ENCODE data around the gene FAM170A.

GRCh38 chr5:115843692-115844057, 1.9 kb downstream of the AP3S1 start:
- PRO-cap, 4 experiments, result no peak in any of the 4 experiments
- RAMPAGE, long total RNA, 2 experiments, result no peak in any of the 2 experiments
- RRBS, result no CpG with 5 or more reads among the region's 4 CpGs

DNA sequence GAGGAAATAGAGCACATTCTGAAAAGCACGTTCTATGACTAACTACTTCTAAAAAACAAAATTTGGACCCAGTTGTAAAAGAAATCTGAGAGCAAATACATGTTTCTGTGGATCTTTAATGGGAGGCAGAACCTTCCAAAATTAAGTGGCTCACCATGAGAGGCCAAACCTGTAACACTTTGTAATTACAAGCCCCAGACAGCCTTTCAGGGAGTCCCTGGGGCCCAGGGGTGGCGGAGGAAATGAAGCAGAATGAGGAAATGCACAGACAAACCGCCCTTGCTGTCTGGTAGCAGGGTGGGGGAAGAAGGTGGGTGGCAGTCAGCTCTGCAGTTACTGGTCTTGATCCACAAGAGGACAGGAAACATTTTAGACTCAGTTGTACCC, 6.5 kb downstream of the ARL14EPL start:
- PRO-cap, 4 experiments, result no peak in any of the 4 experiments
- RAMPAGE, long total RNA, 2 experiments, result no peak in any of the 2 experiments
- RRBS, result no CpG with 5 or more reads among the region's 3 CpGs

GRCh38 chr5:116144466-116145366, 59.9 kb downstream of the COMMD10 start:
- PRO-cap, 4 experiments, result no peak in any of the 4 experiments
- RAMPAGE, long total RNA, 2 experiments, result no peak in any of the 2 experiments
- RRBS, result no CpG with 5 or more reads among the region's 5 CpGs

DNA sequence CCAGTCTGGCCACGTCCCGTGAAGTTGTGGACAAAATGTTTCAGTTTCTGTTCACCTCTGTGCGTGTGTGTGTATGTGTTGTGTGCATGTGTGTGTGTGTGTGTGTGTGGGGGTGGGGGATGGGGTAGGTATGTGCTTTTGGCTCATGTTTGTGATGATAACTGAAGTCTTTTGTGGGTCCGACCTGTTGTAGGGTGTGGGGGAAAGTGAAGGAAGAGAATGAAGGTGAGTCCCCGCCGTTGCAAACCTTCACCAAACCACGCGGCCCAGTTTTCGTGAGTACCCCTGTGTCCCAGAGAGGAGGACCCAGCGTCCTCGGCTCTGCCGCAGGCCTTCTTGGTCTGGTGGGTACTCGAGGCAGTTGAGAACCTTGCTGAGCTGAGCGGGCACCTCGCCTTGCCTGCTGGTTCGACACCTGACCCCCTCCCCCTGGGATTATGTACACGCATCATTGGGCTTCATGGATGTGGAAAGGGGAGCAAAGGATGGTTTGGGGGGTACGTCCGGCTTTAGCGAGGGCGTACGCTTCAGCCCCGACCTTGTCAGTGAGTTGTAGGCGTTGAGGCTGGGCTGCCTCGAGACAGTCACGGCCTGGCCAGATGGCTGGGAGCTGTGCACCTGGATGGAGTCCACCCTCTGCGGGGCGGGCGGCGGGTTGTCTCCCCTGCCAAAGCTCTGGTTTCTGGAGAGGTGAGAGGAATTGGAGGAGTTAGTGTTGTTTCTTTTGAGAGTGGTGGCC, 128.3 kb downstream of the SEMA6A start:
- PRO-cap, 4 experiments, result no peak in any of the 4 experiments
- RAMPAGE, long total RNA, 2 experiments, result start-site peak on the minus strand in 1 of 2 experiments, centred at positions 351 to 594 of the sequence, 16 to 17 reads per replicate
- RRBS, result no CpG with 5 or more reads among the region's 30 CpGs

DNA sequence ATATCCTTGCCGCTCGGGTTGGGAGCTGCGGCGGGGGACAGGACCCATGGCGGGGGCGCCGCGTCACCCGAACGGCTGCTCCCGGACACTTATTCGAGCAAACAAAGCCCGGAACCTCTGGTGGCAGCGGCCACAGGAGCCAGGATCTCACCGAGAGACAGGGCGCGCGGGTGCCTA, 1.3 kb downstream of the SEMA6A start:
- PRO-cap, 4 experiments, result no peak in any of the 4 experiments
- RAMPAGE, long total RNA, 2 experiments, result no peak in any of the 2 experiments
- RRBS, result no CpG with 5 or more reads among the region's 18 CpGs

GRCh38 chr5:116766496-116766944, 191.9 kb upstream of the SEMA6A start:
- PRO-cap, 4 experiments, result no peak in any of the 4 experiments
- RAMPAGE, long total RNA, 2 experiments, result no peak in any of the 2 experiments
- RRBS, result no CpG with 5 or more reads among the region's 6 CpGs

DNA sequence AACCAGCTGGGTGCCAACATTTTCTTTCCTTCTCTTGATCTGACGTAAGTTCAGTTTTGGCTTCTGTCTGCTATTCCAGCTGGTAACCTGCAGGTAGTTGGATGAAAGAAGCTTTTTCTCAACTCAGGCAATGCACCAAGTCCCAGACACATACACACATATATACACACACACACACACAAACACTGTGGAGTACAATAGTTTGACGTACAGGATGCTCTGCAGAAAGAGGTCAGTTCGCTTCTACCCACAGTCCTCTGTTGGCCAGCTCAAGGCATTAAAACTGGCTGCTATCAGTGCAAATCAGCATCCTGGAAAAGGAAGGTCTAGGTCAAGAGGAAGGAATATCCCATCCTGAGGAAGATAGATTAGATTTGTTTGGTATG, 214.3 kb upstream of the SEMA6A start:
- PRO-cap, 4 experiments, result no peak in any of the 4 experiments
- RAMPAGE, long total RNA, 2 experiments, result no peak in any of the 2 experiments
- RRBS, result no CpG with 5 or more reads among the region's 3 CpGs

GRCh38 chr5:117343682-117343977, 769.0 kb upstream of the SEMA6A start:
- PRO-cap, 4 experiments, result no peak in any of the 4 experiments
- RAMPAGE, long total RNA, 2 experiments, result no peak in any of the 2 experiments
- RRBS, result no CpG with 5 or more reads among the region's 7 CpGs

DNA sequence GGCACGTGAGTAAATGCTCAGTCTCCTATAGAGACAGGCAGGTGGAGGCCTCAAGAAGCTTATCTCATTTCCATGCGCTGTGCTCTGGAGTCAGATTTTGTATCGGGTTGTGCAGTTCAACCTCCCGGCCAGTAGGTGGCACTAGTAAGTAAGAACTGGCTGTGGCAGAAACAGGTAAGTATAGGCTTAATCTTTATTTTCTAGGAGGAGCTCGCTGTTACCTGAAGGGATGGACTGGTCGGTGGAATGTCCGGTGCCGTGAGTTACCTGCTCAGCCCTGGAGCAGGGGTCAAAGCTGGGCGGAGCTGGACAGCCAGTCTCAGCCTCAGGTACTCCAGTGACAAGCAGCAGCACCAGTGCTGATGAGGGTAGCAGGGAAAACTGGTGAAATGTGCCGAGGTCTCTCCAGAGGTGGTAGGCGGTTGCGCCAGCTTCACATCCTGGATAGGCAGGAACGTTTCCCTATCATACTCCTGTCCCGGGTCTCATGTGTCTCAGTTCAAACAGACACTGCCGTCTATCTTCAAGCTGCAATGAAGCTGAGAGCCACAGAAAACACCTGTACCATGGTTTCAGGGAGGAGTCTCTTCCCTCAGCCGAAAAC, 880.2 kb upstream of the SEMA6A start:
- PRO-cap, 4 experiments, result no peak in any of the 4 experiments
- RAMPAGE, long total RNA, 2 experiments, result no peak in any of the 2 experiments
- RRBS, result no CpG with 5 or more reads among the region's 16 CpGs

DNA sequence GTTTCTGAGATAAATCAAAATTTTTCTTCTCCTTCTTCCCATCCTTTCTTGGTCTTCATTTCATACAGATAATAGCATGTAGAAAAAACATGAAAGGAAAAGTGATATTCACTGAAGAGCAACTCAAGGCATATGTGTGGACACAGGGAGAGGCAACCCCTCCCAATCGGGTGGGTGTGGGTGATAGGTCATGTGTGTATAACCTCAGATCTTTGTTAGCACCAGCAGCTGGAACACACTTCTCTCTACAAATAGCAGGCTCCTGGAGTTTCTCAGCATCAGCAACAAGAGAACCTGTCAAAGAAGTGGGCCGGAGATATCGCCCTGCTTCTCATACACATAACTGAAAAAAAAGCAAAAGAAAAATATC, 426.4 kb downstream of the DTWD2 start:
- PRO-cap, 4 experiments, result no peak in any of the 4 experiments
- RAMPAGE, long total RNA, 2 experiments, result no peak in any of the 2 experiments
- RRBS, result no CpG with 5 or more reads among the region's 3 CpGs

DNA sequence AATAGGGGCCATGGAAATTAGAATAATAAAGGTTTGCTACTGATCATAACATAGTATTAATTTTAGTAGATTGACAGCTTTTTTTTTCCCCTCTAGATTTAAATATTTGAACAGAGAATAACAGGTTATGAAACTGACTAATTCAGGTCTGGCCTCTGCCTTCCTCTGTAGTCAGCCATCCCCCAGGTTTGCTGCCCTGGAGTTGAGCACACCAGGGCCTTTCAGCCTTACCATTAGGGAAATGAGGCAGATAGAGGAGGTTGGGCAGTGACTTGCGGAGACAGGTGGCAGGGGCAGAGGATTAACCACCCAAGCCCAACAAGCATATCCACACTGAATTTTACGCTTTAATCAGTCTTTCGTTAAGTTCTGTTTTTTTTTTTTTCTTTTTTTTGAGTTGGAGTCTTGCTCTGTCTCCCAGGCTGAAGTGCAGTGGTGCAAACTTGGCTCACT, 80.1 kb upstream of the TNFAIP8 start:
- PRO-cap, 4 experiments, result no peak in any of the 4 experiments
- RAMPAGE, long total RNA, 2 experiments, result no peak in any of the 2 experiments
- RRBS, result no CpG with 5 or more reads among the region's 3 CpGs

GRCh38 chr5:119315501-119316212, 40.2 kb upstream of the TNFAIP8 start:
- PRO-cap, 4 experiments, result no peak in any of the 4 experiments
- RAMPAGE, long total RNA, 2 experiments, result no peak in any of the 2 experiments
- RRBS, result no CpG with 5 or more reads among the region's 2 CpGs

DNA sequence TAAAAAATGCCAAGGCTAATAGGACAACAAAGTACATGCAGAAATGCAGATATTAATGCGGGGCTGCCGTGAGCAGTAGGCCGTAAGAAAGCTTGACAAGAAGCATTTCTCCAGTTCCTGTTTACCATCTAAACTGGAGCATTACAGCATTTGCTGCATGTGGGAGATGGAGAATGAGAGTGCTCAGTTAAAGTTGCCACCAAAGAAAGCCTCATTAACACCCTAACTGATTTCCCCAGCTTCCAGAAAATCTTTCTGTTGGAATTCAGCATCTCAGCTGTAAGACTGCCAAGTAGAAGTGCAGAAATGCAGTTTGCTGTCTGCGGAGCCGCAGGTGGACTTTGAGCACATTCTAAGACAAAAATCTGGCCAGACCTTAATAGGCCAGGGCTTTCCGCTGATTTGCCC, 18.2 kb upstream of the TNFAIP8 start:
- PRO-cap, 4 experiments, result no peak in any of the 4 experiments
- RAMPAGE, long total RNA, 2 experiments, result no peak in any of the 2 experiments
- RRBS, result no CpG with 5 or more reads among the region's 6 CpGs

DNA sequence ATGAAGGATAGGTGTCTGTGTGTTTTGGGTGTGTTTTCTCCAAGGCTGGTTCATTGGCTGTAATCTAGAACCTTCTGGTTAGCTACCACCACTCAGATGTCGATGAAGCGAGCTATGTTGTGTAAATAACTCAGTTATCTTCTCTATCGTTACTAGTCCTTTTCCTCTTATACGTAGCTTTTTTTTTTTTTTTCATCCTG, 2.0 kb downstream of the TNFAIP8 start:
- PRO-cap, 4 experiments, result no peak in any of the 4 experiments
- RAMPAGE, long total RNA, 2 experiments, result no peak in any of the 2 experiments
- RRBS, result no CpG with 5 or more reads among the region's 4 CpGs

DNA sequence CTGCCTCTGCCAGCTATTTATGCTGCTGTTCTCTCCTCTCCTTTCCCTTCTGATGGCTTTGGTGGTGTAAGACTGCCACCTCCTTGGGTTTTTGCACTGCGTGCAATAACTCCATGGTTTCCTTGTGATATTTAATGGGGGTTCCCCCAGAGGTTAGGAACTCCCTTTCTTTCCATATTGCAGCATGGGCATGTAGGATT, 24.0 kb upstream of the HSD17B4 start:
- PRO-cap, 4 experiments, result no peak in any of the 4 experiments
- RAMPAGE, long total RNA, 2 experiments, result no peak in any of the 2 experiments
- RRBS, result no CpG with 5 or more reads among the region's 1 CpG

DNA sequence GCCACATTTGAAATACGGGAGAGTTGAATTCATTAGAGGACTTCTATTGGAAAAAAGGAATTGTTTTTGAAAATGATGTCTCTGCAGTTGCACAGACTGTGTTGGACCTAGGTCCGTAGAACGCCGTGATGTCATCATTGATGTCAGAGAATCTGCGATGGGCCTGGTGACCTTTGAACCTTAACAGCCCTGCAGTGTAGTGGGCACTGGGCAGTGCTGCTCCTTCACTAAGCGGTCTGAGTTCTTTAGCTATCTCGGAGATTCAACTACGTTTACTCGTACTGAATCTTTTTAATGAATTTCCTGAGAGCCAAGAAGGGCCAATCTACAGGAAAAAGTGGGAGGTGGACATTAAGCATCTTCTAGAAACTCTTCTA, at the start of gene FAM170A:
FAM170A (plus strand) TSS at position 176 of the 377 bp plus-strand sequence.
- PRO-cap, 4 experiments, result no peak in any of the 4 experiments
- RAMPAGE, long total RNA, 2 experiments, result no peak in any of the 2 experiments
- RRBS, result no CpG with 5 or more reads among the region's 9 CpGs

DNA sequence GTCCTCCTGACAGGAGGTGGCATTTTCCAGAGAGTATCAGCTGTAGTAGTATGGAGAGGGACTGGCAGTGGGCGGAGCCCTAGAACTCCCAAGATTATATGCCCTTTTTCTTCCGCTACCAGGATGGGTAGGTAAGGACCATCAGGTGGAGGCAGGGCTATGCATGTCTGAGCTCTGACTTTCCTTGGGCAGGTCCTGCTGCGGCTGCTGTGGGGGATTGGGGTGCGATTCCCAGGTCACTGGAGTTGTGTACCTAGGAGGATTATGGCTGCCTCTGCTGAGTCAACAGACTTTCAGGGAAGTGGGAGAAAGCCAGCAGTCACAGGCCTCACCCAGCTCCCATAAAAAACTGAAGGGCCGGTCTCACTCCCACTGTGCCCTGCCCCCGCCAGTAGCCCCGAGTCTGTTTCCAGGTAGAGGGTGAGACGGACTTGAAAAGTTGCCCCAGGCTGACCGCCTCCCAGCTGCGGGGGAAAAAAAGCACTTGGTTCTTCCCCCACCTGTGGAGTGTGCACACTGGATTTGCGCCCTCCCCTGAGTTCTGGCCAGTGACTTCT, 76.6 kb downstream of the FAM170A start:
- PRO-cap, 4 experiments, result no peak in any of the 4 experiments
- RAMPAGE, long total RNA, 2 experiments, result no peak in any of the 2 experiments
- RRBS, result no CpG with 5 or more reads among the region's 11 CpGs

GRCh38 chr5:120702550-120703253, 238.6 kb downstream of the PRR16 start:
- PRO-cap, 4 experiments, result no peak in any of the 4 experiments
- RAMPAGE, long total RNA, 2 experiments, result no peak in any of the 2 experiments
- RRBS, result no CpG with 5 or more reads among the region's 21 CpGs

DNA sequence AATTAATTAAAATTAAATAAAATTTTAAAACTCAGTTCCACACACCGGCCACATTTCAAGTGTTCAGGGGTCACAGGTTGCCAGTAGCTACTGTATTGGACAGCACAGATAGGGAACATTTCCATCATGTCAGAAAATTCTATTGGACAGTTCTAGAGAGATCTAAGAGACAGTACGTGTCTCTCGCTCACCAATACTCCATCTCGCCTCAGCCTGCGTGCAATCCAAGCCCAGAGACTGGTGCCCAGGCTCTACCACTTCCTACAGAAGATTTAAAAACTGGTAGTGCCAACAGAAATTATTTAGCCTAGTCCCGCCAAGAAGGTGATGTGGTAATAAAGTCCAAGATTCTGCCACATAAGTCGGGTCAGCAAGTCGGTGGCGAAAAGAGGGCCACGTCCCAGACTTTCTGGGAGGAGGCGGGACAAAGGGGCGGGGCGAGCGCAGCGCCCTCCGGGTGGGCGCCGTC, 364 bp upstream of the SNX2 start:
- PRO-cap, 4 experiments, result peak in 4 of 4 experiments; most common minus-strand start position 411 of the sequence (in 3)
- RAMPAGE, long total RNA, 2 experiments, result no peak in any of the 2 experiments
- RRBS, result no CpG with 5 or more reads among the region's 18 CpGs

DNA sequence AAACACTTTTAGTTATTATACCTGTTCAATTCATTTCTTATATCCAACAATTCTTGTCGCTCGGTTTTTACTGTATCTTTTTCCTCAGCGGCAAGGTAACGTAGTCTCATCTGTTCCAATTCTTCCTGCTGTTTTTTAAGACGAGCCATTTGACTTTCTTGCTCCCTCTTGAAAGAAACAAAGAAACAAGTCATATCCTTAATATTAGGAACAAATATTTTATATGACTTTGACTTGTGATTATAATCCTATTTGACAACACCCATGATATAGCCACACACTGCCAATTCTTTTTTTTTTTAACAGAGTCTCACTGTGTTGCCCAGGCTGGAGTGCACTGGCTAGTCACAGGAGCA, 73.3 kb downstream of the CEP120 start:
- PRO-cap, 4 experiments, result no peak in any of the 4 experiments
- RAMPAGE, long total RNA, 2 experiments, result no peak in any of the 2 experiments
- RRBS, result no CpG with 5 or more reads among the region's 5 CpGs

Measured in uterus (tissue), 7 donors.